ENCODE data around the genes EFNA1, KRTCAP2, GBA1 and PKLR.

- RRBS = no CpG with 5 or more reads among the region's 7 CpGs
Measured at GRCh38 chr1:155034445-155034772, 785 bp downstream of the DCST1 start.

DNA sequence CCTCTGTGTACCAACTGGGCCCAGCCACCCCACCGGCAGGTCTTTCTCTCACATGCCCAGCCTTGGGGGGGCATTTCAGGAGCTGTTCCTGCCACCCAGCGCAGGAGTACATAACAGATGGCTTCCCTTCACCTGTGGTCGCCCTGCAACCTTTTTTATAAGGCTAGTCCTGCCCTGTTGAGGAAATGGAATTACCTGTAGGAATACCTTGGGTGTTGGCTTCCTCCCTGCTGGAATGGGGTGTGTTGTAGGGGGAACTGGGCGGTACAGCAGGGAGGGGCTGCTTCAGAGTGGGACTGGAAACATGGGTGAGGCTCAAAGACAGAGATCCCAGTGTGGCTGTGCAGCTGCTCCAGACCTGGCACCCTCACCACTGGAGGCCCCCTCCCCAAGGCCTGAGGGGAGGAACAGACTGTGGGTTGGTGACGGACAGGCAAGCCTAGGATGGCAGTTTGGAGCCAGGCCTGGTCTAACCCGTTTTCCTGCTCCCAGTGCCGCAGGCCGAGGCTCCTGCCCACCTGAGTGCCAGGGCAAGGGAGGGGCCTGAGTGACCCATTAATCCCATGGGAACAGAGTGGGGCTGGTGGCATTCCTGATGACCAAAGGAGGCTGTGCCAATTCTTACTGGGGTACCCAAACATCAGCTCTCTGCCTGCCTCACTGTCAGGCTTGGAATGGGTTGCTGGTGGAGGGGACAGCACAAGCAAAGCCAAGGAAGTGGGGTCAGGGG is 4.5 kb downstream of the EFNA3 start:
- RRBS = no CpG with 5 or more reads among the region's 8 CpGs

DNA sequence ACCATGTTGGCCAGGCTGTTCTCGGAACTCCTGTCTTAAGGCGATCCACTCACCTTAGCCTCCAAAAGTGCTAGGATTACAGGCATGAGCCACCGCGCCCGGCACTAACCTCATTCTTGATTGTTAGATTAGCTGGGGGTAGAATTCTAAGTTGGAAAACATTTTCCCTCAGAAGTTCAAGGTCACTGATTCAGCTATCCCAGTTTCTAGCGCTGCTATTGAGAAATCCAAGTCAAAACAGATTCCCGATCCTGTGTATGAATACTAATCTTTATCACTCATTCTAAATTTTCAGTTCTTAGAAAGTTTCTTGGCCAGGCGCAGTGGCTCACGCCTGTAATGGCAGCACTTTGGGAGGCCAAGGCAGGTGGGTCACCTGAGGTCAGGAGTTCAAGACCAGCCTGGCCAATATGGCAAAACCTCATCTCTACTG is 24.3 kb upstream of the EFNA1 start:
- RRBS = no CpG with 5 or more reads among the region's 9 CpGs

- RRBS = 12% methylated on average over 4 of the region's 28 CpGs
Measured at GRCh38 chr1:155127837-155128401, at the start of gene EFNA1. EFNA1 (plus strand) TSS chr1:155127876.

DNA sequence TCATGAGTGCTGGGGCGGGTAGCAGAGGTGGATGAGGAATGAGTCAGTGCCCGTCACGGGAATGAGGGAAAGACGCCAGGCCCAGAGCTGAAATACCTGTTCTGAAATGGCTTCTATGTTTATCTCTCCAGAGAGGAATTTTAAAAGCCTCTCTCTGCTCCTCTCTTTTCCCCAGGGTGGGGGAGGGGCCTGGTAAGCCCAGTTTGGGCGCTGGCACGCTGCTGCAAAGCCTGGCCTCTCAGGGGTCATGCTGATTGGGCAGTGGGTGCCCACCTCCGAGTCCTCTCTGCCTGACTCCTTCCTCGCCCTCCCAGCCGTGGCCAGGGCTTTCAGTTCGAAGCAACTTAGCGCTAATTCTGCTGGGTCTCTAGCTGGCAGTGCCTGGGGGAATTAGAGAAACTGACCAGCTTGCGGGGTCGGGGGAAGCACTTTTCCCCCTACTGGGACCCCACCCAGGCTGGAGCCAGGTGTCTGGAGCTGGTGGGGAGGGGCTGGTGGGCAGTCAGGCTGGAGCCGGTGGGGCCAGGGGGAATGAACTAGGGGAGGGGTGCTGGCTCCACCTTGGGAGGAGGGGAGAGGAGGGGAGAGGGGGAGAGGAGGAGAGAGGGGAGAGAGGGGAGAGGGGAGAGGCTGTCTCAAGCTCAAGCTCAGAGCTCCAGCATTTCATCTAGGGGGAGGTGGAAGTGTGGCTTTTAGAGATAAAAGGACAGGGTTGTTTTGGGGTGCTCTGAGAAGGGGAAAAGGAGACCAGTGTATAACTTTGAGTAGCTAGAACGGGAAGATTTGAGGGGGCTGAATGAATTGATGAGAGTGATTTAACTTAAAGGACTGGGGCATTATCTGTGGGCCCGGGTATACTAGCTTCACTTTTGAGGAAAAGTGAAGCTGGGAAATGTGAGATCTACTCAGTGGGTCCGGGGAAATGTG is 2.5 kb downstream of the EFNA1 start:
- RRBS = no CpG with 5 or more reads among the region's 17 CpGs

DNA sequence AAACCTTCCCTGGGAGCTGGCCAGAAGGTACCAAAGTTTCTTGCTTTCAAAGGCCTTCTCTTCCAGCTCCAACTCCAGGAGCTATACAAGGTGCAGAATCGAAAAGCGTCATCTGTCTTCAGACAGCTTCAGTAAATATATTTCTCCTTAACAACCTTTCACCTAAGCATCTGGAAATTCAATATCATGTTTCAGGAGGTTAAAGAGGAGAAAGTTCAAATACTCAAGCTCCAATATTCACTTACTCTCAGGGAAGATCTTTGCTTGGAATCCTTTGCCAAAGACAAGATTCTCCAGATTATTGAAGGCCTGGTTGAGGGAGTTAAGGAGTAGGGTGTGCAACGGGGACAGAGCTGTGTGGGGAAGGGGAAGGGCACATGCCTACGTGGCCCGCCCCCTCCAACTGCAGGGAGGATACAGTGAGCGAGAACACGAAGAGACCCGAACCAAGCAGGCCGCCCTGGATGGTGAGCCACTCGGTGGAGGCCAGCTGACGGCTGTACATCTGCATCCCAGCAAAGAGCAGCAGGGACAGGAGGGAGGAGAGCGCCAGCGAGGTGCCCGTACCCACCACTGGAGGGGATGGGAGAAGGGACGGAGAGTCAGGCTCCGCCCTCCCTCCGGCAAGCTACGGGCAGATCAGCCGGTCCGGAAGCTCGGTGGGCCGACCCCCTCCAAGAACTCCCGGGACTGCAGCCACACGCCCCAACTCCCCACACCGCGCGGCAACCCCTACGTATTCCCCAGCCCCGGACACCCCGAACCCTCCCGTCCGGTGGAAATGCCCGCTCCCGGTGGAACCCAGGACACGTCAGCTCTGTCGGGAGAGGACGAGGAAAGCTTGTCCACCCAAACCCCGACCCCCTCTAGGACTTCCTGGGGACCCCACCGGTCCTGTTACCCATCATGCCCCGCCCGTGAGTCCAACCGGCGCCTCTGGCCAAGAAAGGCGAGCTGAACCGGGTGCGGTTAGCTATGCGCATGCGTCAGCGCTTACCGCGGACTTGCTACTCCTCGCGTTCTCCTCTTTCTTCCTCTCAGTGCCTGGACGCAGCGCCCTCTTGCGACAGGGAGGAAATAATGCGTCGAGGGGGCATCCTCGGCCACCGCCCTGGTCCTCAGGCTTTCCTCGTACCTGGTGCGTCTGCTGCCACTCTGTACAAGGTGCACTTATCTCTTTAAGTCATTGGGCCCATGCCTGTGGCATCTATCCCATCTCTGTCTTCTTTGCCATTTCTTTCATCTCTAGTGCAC is at the start of gene KRTCAP2:
Gene KRTCAP2, minus strand, starts transcription at position 985 of the 1,254 bp plus-strand sequence.
- RRBS = 5% methylated on average over 12 of the region's 62 CpGs

GRCh38 chr1:155177093-155177740 is 3.6 kb downstream of the TRIM46 start:
- RRBS = no CpG with 5 or more reads among the region's 9 CpGs

GRCh38 chr1:155218707-155219463 is 10.4 kb downstream of the MTX1 start:
- RRBS = no CpG with 5 or more reads among the region's 6 CpGs

DNA sequence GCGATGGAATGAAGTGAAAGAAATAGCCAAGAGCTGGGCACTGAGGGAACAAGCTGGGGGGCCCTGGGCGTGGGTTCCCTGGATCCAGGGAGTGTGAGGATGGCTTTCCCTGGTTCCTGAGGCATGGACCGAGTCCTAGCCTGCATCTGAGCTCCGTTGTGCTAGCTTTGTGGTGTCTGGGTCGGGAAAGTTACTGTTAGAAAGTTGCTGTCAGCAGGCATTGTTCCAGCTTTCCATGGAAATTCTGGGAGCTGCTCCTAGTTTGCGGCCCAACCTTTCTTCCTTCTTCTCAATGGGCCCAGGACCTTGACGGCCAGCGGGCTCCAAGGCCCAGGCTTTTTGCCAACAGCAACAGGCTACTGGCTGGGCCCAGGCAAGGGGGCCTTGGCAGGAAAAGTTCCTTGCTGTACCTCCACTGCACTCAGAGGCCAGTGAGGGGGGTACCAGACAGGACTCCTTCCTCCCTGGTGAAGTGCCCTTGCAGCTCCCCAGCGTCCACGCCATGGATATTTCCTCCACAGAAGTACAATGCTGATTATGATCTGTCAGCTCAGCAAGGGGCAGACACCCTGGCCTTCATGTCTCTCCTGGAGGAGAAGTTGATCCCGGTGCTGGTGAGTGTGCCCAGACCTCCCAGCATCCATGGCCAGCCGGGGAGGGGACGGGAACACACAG is 8.7 kb downstream of the GBA1 start:
- RRBS = no CpG with 5 or more reads among the region's 13 CpGs

DNA sequence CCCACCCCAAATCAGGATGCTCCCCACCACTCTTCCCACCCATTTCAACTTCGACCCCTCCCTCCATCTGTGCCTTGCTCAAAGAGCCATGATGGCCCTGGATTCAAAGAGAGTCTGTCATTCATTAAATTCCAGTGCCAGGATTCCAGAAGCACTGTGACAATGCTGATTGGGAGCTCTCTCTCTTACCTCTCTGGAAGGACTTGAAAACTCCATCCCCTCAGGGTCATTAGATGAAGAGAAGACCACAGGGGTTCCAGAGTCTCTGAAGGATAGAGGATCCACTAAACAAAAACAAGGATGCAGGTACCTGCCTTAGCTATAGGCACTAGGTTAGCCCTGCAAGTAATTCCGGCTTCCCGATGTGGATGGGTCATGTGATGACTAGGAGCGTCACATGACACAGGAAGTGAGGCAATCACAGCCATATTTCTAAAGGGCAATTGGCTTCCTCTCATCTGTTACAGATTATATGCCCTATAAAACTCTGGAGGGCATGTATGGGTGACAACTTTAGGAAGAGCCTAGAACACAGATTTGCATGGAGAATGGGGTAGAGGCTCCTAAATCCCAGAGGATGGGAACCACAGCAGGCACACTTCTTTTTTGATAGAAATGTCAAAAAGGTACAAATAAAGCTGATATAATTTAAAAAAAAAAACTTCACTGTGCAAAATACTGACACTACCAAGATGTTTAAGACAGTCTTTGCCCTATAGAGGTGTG is at the start of gene GBA1:
Gene GBA1, minus strand, starts transcription at position 353 of the 726 bp plus-strand sequence.
- RRBS = no CpG with 5 or more reads among the region's 4 CpGs

DNA sequence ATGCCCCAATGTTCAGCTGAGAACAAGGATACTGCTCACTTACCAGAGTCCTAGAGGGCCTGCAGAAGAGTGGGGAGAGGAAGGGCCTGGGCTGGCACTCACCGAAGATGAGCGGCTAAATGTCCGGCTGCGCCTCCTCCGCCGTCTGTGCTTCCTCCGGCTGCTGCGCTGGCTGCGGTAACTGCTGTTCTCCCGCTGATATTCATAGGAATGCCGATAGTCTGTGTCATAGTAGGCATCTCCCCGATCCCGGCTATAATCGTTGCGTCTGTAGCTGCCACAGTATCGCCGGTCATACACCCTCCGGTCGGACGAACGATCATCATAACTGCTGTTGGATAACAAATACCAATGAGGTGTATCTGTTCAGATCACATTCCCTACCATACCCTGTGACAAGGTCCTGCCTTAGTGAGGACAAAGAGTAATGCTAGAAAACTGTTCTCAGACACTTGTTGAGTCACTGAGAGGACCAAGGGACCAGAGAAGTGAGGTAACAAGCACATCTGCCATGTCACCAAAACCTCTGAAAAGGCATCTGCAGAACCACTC is 3.8 kb downstream of the CLK2 start:
- RRBS = 95% methylated on average over 9 of the region's 21 CpGs

GRCh38 chr1:155301262-155301722 is at the start of gene PKLR:
PKLR (minus strand) TSS chr1:155301438.
- RRBS = no CpG with 5 or more reads among the region's 5 CpGs

DNA sequence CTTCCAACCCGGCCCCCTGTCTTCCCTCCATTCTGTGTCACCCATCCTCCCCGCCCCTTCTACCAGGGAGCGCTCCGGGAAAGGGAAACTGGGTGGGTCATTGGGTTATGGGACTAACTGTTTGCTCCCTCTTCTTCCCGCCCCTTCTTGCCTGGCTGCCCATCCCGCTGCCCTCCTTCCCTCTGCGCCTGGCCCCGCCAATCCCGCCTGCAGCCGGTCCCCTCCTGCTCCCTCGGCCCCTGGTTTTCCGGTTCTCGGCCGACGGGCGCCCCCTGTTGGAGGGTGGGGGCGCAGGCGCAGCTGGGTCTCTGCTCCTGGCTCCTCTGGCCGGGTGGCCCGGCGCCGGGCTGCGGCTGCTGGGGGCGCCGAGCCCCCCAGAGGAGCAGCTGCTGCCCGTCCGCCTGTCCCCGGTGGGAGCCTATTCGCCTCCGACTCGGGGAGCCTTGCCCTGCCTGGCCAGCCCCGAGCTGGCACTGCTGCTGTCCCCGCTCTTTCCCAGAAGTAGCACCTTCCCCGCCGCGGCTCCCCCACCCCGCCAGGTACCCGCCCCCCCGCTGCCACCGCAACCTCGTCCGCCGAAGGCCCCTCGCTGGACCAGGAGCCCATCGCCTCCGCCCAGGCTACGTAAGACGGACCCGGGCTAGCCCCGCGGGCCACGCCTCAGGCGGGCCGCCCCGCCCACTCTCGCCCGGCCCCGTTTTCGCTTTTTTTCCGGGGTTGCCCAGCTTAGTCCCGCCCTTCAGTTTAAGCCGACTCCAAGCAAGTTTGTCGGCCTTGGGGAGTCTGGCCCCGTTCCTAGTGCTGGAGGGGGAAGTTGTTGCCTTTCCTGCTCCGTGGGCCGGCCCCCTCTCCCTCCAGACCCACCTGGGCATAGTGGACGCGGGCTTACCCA is 2.7 kb downstream of the RUSC1 start:
- RRBS = 3% methylated on average over 27 of the region's 68 CpGs

DNA sequence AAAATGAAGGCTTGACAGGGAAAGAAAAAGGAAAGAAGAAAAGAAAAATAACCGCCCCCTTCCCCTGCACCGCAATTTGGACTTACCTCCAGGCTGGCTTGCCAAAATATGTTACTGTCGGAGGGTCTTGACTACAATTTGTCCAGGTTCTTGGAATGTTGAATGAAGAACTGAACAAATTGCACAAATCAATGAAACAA is 29.4 kb downstream of the YY1AP1 start:
- RRBS = no CpG with 5 or more reads among the region's 3 CpGs

DNA sequence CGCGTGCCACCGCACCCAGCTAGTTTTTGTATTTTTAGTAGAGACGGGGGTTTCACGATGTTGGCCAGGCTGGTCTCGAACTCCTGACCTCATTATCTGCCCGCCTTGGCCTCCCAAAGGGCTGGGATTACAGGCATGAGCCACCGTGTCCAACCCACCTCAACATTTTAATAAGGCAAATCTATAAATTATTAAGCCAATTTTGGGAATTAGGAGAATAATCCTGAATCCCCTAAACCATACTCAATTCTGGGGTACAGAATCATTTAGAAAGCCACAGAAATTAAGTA is 11.1 kb upstream of the RIT1 start:
- RRBS = no CpG with 5 or more reads among the region's 8 CpGs

GRCh38 chr1:155929118-155929527 is 5.1 kb downstream of the KHDC4 start:
- RRBS = no CpG with 5 or more reads among the region's 5 CpGs

DNA sequence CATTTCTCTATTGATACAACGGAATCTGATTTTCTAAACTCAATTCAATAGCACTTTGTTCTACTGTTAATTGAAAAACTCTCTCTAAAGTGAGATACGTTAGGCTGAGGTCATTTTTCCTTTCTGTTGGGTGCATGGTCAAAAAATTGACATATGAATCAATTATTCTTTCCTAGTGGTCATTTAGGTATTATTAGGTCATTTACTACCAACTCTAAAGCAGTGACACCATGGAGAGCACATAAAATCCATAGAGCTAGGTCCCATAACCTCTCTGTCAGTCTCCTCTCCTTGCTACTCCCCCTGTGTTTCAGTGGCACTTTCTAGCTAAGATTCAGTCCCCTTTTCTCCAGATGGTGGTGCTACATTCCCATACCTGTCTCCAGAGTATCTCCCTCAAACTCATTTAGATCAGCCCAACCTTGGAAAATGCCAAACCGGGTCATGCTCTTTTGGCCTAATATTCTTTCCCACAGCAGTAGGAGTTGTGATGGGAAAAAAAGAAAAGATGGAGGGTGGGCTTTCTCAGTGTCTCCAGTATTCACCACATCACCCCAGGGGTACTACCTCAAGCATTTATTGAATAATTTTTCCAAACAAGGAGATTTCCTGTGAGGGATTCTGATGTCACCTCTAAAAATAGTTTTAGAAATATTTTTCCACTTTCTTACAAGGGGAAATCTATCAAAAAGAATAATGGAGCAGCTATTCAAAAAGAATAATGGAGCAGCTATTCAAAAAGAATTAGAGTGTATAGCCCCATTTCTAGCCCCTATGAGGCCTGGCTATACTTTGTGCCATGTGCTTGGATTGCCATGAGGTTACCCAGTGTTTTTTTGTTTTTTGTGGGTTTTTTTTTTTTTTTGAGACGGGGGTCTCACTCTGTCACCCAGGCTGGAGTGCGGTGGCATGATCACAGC is 3.2 kb upstream of the RXFP4 start:
- RRBS = no CpG with 5 or more reads among the region's 5 CpGs

DNA sequence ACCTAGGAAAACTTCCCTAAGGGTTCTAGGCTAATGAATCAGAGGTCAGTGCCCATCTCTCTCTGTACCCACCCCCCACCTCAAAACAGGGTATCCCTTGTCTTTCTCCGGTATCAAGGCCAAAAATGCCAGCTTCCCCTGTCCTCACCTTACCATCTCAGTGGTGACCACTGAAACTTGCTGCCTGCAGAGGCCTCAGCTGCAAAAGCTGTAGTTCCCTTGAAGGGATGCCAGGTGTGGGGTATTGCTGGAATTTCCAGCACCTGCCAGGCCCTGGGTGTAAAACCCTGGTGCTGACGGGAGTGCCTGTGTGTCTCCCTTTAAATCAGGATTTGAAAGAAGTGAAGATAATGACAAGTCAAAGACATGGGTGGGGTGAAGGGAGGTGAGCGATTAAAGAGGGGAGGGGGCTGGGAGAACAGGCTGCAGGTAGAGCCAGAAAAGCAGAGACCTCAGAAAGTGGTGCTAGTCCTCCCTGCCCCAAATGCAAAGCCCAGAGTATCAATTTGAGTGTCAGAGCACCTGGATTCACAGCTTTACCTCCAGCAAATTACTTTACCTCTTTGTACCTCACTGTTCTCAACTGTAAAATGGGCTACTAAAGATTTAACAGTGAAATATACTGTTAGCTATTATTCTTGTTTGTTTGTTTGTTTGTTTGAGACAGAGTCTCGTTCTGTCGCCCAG is 1.9 kb downstream of the RXFP4 start:
- RRBS = no CpG with 5 or more reads among the region's 5 CpGs

- RRBS = 5% methylated on average over 8 of the region's 24 CpGs
Measured at GRCh38 chr1:155977024-155978018, 1.0 kb downstream of the ARHGEF2 start.

DNA sequence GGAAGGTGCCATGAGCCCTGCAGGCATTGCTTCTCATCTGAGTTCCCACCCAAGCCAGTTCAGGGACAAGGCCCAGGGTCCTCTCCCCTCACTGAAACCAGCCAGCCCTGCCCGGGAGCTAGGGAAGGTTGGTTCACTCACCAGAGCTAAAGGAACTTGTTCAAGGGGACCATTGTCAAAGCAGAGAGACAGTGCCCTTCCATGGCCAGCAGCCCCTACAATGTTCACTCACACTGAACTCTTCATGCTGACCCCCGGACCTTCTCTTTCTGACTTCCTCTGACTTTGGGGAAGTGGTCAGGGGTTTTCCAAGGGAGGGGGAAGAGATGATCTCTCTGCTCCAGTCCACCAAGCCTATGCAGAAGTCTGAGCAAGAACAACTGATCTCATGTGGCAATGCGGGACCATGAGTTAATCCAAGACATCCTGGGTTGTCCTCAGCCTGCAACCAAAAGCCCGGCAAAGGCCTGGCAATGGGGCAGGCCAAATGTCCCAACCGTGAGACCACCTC is 11.6 kb upstream of the ARHGEF2 start:
- RRBS = no CpG with 5 or more reads among the region's 5 CpGs

Data from UCH-1 (cell line).